ENCODE measurements around a stretch of chr15.

GRCh38 chr15:67183242-67183770 lies 71.2 kb downstream of the AAGAB start:
- PRO-cap, result no peak

- PRO-cap, result no peak
Measured at GRCh38 chr15:67191338-67192364, 62.8 kb downstream of the AAGAB start.

- PRO-cap, result no peak
Measured at GRCh38 chr15:67201510-67202875, 52.5 kb downstream of the AAGAB start.

DNA sequence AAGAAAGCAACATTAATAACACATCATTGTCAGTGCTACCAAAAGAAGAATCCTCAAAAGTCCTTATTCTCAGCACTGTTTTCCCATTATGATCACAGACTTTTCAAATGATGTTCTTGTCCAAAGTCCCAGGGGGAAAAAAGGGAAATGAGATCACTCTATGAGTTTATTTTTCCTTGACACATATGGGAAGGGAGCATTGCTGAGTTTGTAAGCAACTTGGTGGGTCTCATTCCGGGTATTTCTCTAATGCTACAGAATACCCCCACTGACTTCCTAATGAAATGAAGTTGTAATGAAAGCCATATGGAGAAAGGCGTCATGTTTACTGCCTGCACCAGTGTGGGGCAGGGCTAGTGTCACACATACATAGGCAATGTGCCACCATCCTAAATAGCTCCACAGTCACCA lies 41.2 kb upstream of the C15orf61 start:
- PRO-cap, result no peak

- PRO-cap, result no peak
Measured at GRCh38 chr15:67670787-67671449, 128.4 kb downstream of the MAP2K5 start.

- PRO-cap, result no peak
Measured at GRCh38 chr15:67834644-67835013, 9.3 kb downstream of the SKOR1 start.

DNA sequence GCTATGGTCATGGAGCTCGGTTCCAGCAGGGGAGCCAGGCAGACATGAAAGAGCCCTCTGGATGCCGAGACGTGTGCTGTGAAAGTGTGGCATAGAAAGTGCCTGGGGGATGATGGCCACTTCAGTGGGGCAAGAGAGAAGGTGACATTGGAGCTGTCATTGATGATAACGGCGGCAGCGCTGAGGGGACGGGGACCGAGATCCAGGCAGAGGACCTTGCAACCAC lies 15.8 kb downstream of the SKOR1 start:
- PRO-cap, result no peak

DNA sequence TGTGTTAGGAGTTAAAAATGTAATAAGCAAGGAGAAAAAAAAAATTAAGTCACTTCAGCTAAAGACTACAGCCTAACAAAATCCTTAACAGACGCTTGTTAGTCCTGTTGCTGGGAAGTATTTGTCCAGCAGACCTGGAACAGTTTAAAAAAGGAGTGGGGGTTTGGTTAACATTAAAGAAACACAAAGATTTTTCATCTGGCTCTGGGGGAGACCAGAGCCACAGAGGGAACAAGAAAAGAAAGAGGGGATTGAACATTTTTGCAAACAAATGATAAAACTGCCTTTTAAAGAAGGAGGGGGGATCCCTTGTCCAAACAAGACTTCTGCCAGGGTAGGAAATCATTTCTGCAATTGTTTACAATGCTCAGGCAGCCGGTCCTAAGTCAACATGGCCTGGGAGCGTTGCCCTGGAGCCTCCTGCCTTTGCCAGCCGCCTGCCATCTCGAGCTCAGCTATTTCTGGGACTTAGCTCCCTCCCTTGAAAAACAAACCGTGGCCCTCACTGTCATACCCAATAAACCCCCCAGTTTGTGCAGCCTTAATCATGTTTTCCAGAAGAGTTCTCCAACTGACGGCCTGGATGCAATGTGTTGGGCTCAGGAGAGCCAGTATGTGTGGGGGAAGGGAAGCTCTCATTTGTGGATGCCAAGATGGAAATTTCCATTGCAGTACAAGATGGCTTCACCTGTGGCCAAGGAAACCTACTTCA lies 90.2 kb downstream of the SKOR1 start:
- PRO-cap, result no peak

DNA sequence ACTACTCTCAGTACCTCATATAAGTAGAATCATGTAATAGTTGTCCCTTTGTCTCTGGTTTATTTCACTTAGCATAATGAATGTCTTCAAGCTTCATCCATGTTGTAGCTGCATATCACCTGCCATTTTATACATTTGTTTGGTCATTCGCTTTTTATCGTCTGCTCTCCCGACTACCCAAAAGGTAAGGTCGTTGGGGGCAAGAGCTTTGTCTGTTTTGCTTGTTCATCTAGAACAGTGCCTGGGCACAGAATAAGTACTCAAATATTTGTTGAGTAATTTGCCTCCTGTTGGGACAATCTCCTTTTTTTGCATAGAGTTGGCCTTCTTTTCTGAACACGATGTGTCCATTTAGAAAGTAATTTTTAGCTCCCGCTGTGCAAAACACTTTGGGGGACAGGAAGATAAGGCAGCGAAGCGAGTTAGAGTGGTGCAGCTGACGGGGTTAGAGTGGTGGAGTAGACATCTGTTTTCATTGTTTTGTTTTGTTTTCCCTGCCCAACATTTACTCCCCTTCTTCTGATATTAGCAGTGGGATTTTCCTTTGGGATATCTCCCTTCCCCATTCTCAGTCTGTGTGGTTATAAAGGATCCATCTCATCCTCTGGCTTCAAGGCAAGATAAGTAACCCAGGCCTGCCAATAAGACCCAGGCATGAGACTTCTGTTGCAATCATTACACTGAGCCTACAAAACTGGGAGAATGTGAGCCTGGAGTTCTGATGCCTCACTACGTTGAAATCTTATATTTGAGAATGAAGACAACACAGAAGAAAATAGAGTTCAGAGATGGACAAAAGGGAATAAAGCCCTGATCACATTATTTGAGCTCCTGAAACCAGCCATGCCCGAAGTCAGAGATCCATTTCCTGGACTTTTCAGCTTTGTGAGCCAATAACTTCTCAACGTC lies 98.1 kb downstream of the SKOR1 start:
- PRO-cap, result no peak

DNA sequence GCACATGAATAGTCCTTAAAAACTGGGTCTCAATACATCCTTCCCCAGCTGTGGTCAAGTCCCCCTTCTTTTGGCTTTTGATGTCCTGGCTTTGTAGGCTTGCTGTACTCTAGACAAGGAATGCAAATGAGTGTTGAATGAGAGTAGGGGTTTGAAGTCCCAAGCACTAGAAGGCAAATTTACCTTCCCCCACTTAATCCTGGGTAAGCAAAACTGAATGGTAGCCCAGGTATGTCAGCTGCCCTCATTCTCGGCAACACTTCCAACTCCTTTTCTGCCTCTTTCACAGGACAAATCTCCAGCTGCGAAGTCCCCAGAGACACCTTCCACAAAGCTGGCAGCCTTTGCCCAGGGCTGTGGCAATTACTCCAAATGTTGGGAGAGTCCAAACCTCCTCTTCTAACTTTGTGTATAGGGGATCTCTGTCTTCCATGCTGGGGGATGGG lies 92.8 kb upstream of the PIAS1 start:
- PRO-cap, result no peak

GRCh38 chr15:68184763-68185663 lies 20.1 kb downstream of the CALML4 start:
- PRO-cap, result no peak

DNA sequence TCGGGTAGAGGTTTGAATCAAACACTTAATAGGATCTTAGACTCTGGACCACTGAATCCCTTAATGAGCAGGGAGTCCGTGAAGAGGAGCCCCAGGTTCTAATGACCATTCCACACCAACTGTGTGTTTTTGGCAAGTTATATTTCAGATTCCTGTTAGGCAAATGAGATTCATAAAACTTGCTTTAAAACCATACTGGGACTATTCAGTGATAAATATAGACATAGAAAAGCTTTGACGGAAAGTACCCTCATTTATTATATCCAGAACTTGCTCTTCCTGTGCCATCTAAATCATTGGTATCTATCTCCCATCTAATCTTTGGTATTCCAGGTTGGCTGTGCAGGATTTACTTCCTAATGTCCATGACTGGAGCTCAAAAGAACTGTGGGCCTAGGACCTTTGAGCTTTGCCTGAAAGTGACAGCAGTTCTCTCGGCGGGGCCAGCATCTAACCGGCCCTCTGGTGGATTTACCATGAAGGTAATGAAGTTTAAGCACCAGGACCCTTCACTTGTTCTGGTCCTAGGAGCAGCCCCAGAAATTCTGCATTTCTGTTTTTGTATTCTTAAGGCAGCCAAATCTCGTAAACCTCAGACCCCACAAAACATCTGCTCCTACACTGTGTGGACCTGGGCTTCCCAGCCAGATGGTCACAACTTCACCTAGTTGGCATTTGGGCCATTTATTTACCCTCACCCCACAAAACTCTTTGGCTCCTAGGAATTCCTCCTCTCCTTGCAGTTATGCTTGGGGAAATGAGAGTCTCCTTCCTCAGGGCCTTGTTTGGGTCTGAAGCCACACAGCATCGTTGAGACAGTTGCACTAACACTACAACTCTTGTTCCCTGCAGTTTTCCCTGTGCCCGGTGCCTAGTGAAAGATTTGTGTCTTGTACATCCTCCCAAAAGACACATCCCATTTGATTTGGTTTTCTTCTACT lies 13.0 kb downstream of the CALML4 start:
- PRO-cap, result no peak

- PRO-cap, result no peak
Measured at GRCh38 chr15:68275029-68275875, 2.3 kb upstream of the FEM1B start.

DNA sequence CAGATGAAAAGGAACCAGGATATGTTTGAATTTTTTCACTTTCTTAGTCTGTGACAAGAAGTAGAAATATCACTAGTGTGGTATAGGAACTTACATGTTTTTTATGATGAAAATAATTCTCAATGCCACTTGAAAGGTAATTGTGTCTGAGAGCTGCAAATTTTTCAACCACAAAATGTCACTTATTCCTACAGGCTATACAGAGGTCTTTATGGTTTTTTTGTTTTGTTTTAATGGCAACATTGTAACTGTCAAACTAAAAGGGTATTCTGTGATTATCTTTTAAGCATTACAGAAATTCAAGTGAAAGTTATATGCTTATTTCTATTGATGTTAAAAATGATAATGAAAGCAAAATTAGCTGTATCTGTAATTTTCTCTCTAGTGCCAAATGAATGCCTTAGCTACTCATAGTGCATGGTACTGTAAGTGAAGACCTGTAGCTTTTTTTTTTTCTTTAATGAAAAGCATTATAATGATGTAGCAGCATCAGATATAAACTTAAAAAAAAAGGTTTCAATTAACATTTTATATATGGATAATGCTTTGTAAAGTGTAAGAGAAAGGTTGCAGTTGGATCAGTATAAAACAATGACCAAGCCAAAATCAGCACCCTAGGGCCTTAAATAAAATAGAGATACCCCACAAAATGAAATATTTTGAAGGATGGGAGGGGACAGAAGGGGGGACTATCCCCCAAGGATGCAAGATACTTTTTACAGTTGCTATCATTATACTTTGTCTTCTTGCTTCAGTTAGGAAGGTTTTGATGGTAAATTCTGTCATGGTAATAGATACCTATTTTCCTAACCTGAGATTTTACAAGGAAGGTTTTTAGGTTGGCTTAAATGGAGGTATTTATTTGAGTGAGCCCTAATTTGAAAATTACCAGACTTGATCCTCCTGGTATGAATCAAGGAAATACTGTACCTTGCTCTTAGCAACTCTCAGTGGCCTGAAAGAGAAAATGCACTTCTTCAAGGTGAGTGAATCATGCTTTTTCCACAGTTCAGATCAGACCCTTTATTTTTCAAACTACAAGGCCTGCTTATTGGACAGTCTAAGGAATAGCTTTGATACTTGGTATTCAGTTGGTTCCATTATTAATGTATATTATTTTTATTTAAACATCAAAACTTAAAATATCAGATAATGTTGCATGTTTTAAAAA lies 15.0 kb downstream of the FEM1B start:
- PRO-cap, result no peak

GRCh38 chr15:68364206-68365019 lies 67.5 kb downstream of the ITGA11 start:
- PRO-cap, result no peak

DNA sequence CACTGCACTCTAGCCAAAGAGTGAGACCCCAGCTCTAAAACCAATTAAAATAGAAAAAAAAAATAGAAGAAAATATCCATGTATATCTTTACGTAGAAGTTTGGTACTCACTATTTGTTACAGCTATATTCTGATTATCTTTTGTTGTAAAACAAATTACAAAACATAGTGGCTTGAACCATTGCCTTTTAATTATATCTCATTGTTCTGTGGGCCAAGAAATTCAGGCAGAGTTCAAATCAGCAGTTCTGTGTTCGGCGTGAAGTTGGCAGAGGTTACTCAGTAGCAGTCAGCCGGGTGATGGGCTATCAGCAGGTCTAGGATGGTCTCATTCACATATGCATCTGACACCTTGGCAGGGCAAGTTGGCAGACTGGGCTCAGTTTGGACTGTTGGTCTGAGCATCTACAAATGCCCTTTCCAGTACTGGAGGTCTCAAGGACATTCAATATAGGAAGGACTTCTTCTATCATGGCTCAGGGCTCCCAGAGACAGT lies 51.1 kb upstream of the ITGA11 start:
- PRO-cap, result no peak

- PRO-cap, result no peak
Measured at GRCh38 chr15:68601438-68602024, 22.7 kb downstream of the CORO2B start.

DNA sequence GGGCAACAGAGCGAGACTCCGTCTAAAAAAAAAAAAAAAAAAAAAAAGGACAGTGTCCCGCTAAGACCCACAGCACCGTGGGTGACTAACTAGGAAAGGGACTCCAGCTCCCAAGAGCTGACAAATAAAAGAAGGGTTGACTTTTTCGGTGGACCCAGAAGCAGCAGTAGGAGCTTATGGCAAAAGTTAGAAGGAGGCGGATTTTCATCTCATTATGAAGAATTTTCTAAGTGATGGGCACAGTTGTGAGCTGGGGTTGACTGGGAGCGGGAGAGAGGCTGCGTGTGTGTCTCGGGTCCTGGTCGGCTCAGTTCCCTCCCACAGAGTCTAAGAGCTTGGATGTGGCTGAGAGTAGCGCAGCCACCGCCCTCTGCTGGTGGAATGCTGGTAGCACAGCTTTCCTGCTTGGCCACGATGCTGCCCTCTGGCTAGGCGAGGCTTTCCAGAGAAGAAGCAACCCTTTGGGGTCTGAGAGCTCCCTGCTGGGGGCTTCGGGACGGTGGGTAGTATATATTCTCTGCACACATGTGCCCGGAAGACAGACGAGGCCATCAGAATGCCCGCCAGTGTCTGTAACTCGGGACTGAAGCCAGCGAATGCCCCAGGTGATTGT lies 95.1 kb downstream of the CORO2B start:
- PRO-cap, result no peak

DNA sequence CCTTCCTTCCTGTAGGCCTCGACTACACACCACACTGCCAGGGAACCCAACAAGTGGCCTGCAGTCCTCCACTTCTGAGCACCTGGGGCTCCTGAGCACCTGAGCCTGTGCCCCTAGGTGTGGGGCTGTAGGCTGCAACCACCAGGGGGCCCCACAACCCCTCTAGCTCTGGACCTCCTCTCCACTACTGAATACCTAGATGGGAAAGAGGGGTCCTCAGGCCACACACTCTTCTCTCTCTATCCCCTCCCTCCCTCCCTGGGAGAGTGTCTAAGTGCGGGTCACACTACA lies 37.0 kb downstream of the ANP32A start:
- PRO-cap, result no peak

DNA sequence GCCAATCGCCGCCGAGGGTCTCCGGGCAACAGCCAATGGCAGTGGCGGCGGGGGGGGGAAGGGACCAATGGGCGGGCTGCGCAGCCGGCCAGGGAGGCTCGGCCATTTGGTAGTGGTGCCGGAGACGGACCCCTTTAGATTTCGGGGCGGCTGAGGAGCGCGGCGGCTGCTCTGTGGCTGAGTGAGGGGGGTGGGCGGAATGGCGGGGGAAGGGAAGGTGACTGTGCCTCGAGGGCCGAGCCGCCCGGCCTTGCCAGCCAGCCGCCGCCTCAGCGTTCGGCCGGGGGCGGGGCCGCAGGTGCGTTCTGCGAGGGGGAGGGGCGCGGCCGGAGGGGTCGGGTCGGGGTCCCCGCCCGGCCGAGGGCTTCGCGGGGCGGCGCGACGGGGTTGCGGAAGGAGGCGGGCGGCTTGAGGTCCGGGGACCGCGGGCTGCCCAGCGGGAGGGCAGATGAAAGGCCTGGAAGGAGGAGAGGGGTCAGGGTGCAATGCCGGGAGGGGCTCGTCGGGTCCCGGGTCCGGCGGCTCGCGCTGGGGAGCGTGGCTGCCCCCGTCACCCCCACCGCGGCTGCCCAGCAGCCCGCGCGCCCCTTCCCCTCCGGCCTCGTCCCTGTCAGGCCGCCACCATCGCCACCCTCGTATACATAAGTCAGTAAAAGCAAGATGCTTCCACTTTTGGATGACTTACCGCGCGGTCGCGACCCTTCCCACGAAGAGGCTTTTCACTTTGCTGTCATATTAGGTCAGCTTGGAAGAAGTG lies 437 bp upstream of the ANP32A start:
- PRO-cap, result bidirectional peak, plus-strand start at position 67 of the sequence, minus-strand start outside the sequence; unidirectional peak, plus-strand start at position 331 of the sequence

Data from ureter (tissue), 1 donor.